HTERT-HM (cell line): ENCODE measurements around a stretch of chr5.

- RRBS: no CpG with 5 or more reads among the region's 10 CpGs
Measured at GRCh38 chr5:107861053-107861820, 190.5 kb upstream of the EFNA5 start.

DNA sequence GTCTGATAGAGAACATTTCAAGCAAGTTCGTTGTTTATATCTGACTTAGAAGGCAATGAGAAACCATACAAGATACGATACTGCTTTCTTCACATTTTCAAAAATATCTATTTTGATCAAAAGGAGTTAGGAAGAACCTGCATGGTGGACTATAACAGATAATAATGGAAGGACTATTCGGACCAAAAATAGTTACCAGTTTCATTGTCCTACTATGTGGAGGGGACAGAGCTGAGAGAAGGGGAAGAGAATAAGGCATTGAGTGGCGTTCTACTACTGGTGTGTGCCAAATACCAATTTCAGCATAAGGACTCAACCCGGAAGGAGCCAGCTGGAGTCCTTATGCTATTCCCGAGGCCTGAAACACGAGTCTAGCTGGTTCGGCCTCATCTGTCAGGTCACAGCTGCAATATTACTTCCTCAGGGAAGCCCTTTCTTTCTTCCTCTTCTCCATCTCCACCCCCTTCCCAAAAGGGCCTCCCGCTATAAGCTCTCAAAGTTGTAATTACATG lies 20.6 kb upstream of the FER start:
- RRBS: no CpG with 5 or more reads among the region's 9 CpGs

DNA sequence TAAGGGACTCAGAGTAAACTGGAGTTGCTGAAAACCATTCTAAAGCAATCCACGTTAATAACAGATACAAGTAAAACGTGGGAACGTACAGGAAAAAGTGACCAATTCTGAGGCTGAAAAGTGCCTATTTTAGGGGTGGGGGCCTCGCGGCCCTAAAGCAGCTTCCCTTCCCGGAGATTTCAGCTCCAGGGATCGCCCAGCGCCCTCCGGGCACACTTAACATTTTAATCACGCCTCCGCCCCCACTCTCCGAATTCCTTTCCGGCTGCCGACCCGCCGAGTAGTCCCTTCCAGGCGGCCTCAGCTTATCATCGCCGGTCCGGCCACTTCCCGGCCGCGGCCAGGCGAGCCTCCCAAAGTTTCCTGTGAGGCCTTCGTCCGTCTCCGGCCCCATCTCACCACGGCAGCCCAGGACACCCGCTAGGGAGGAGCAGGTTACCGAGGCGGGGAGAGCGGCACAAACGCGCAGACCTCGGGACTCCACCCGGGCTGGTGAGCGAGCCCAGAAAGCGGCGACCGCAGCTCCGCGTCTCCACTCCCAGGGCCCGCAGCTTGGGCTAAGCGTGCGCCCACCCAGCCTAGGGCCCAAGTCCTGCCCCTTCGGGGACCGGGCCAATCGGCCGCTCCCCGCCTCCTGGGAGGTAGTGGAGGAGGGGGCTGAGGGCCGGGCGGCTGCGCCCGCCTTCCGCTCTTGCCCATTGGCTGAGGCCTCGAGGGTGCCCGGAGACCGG lies 610 bp downstream of the FER start:
- RRBS: 1% methylated on average over 44 of the region's 58 CpGs

GRCh38 chr5:108884951-108885304 lies 137.2 kb downstream of the FER start:
- RRBS: no CpG with 5 or more reads among the region's 3 CpGs

DNA sequence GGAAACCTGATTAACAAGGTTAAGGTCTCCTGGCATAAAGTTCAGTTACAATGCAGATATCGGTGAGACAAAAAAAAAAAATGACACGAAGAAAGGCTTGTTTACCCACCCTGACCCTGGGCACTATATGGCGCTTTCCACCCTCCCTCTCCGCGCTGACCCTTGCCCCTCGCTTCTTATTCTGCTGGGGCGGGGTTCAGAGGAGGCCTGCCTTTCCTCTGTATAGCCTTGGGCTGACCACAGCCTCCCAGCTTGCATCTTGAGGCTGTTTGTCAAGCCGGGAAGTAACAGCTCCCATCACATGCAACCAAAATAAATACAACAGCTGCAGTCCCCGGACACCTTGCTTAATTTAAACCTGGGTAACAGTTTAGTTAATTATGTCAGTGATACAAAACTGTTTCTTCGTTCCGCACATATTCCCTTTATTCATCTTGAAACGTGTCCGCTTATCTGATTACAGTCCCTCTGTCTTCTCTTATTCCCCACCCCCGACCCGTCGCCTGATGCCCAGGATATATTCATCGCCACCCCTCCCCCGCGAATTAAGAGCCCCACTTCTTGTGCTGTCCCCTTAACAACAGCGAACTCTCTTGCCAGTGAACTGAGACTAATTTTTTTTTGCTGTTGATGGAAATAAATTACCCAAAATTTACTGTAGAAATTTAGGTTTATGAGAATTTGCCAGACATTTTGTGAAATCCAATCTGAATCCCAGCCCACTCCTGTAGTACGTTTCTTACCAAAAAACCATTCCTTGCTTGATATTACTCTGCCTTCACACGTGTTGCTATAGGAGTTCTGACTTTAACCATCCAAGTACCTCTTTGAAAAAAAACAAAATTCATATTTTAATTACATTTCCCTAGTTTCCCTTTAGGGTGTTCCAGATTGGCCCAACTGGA lies 998 bp upstream of the PJA2 start:
- RRBS: 0% methylated on average over 1 of the region's 22 CpGs

DNA sequence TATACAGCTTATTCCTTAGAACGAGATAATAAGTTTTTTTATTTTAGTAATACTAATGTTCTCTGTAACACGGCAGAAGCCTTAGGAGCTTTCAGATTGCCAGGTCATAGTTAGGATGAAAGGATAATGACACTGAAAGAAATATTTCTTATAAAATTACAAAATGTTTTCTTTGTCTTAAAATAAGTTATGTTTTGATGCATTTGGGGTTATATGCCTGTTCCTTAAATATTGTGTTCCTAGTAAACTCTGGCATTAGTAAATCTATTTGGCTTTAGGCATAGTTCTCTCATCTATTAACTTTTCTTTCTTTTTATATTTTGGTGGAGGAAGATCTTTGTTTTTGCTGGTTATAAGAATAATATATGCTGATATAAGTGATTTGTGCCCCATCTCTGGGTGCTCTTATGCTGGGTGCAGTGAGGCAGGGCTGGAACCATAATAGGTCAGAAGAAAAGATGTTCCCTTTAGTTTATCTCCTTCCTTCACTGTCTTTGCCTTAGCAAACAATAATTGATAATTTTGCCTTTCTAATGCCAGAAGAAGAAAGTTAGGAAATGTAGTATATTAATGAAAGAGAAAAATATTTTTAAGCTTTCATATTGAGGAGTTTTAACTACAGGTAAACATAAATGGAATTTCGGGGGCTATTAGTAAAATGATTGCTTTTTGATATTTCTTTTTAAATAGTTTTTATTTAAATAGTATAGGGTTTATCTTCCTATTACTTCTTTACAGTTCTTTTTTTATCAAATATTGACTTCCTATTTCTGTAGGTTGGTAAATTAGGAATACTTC lies 100.9 kb downstream of the MAN2A1 start:
- RRBS: no CpG with 5 or more reads among the region's 3 CpGs

GRCh38 chr5:109849566-109849782 lies 159.7 kb downstream of the MAN2A1 start:
- RRBS: no CpG with 5 or more reads among the region's 1 CpG

DNA sequence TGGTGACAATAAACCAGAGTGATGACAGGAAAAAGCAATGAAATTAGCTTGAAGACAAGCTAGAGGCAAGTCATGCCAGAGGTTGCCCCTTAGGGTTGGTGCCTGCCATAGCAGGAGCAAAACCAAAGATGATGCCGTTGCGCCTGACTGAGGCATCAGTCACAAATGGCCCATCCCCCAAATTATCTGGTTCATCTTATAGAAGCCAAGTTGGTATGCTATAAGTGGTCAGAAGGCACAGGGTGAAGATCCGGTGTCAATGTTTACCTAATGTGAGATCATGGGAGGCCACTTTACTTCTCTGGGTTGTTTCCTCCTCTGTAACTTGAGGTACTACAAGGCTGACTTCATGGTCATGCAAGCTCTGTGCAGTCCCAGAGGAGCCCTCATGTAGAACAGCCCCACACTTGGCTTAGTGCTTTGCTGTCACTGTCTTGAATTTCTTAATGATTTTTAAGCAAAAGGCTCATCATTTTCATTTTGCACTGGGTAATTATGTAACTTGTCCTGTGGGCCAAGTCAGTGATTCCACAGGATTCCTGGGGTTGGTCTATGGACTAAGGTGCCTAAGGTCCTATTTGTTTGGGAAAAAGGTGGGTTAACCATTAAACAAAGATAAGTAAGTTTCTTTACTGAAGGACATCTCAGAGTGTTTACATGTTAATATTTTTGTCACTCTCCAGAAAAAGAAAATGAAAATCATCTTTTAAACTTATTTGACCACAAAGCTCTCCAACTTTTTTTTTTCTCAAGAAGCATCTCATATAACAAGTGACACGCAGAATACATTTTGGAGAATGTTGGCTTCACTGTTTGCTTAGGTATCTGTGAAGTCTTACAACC lies 211.5 kb downstream of the MAN2A1 start:
- RRBS: no CpG with 5 or more reads among the region's 4 CpGs

DNA sequence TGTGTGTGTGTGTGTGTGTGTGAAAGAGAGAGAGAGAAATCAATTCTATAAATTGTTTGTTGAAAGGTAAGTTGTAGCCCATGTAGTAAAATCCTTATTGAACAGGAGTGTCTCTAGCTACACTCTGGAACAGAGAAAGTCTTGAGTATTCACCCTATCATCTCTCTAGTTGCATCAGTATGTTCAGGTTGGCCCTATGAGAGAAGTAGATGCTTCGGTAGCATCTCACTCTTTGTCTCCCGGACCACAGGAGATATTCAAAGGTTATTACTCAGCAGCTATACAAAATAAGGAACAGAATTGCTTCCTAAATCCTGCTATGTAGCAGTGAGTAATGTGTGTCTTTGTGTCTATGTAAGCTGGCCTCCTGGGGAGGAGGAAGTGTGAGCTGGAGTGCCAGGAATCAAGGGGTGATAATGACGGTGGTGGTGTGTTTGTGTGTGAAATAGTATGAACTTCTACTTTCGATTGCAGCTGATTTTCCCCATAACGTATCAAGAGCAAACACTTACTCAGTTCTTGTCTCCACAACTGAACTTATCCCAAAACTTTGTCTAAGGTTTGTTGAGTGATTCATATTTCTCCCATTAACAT lies 310.9 kb downstream of the MAN2A1 start:
- RRBS: no CpG with 5 or more reads among the region's 5 CpGs

- RRBS: no CpG with 5 or more reads among the region's 7 CpGs
Measured at GRCh38 chr5:110535988-110537057, 190.1 kb downstream of the TMEM232 start.

DNA sequence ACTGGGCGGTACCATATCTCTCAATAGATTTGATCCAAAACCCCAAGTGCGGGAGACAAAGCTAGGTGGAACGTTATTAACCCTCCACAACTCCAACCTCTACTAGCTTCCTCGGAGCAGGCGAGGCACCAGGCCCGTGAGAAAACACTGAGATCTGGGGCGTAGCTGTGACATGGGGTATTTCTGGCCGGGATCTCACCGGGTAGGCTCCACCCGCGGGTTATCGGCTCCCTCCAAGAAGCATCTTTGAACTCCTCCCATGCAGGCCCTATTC lies 347 bp upstream of the SLC25A46 start:
- RRBS: no CpG with 5 or more reads among the region's 12 CpGs

DNA sequence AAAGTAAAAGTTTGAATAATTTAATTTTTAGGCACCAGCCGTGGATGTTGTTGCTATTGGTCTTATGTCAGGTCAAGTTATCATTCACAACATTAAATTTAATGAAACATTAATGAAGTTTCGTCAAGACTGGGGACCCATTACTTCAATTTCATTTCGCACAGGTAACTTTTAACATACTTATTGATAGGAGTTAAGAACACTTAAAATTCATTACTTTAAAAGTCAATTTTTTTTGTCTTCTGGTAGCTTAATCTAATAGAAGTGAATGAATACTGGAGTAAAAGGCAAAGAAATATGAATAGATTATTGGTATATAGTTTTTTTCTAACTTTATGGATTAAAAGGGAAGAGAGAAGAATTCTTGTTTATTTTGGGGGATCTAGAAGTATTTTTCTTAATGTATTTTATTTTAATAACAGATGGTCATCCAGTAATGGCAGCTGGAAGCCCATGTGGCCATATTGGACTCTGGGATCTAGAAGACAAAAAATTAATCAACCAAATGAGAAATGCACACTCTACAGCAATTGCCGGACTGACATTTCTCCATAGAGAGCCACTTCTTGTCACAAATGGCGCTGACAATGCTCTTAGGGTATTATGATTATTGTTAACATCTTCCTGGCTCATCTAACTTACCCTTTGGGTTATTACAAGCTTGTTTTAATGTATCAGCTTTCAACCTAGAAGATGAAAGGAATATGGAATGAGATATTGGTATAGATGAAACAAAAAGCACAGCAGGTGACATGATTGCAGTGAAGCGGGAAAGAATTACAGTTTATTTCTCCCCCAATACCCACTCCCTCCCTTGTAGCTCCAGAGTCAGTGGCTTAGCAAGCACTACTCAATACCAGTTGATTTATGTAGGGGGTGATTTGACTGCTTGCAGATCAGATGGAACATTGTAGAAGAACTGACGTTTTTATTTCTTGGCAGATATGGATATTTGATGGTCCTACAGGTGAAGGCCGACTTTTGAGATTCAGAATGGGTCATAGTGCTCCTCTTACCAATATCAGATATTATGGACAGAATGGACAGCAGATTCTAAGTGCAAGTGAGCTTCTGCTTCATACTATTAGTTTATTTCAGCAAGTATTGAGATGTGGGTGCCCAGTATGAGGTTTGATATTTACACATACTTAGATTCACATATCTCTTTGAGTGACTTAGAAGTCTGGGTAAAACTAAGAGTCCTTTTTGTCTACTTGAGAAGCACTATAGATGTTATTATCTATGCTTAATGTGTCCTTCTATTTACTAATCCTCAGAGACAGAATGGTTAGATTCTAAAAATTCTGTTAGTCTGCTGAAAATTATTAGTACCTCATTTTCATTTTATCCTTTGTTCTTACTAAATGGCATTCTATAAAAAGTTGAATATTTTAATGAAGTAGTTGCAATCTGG lies 12.1 kb downstream of the WDR36 start:
- RRBS: no CpG with 5 or more reads among the region's 8 CpGs

GRCh38 chr5:111127208-111128376 lies 35.4 kb downstream of the WDR36 start:
- RRBS: no CpG with 5 or more reads among the region's 5 CpGs

DNA sequence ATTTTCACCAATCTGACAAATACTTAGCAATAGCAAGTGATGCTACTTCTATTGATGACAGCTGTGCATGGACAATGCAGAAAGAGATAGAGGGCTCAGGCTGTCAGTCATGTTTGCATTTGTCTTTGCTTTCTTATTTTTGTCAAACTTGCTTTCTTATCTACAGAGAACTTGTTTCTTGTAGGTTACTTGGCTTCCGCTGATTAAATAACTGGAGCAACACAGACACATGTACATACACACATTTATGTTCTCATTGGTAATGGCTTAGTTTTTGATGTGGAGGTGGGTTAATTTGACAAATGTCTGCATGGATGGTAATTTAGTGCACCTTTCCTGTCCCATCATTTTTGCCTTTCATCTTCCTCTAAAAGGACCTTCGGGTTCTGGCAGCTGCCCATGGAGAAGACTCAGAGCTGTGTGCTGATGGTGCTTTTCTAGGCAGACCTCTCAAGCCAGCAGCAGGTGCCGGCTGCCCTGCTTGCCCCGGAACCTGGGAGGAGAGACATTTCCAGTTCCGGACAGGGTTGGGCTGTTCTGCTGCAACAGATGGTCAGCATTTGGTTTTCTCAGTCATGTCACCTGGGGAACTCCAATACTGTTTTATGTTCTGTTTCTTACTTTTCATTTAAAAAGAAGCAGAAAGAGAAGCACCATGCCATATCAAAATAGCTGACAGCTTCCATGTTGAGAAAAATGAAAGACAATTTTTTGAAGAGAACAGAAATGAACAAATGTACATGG lies 28.9 kb downstream of the CAMK4 start:
- RRBS: no CpG with 5 or more reads among the region's 5 CpGs

DNA sequence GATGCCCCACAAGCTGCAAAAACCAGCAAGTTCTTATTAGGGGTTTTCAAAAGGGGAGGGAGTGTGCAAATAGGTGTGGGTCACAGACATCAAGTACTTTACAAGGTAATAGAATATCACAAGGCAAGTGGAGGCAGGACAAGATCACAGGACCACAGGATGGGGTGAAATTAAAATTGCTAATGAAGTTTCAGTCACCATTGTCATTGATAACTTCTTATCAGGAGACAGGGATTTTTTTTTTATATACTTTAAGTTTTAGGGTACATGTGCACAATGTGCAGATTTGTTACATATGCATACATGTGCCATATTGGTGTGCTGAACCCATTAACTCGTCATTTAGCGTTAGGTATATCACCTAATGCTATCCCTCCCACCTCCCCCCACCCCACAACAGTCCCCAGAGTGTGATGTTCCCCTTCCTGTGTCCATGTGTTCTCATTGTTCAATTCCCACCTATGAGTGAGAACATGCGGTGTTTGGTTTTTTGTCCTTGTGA lies 94.1 kb downstream of the STARD4 start:
- RRBS: no CpG with 5 or more reads among the region's 3 CpGs

DNA sequence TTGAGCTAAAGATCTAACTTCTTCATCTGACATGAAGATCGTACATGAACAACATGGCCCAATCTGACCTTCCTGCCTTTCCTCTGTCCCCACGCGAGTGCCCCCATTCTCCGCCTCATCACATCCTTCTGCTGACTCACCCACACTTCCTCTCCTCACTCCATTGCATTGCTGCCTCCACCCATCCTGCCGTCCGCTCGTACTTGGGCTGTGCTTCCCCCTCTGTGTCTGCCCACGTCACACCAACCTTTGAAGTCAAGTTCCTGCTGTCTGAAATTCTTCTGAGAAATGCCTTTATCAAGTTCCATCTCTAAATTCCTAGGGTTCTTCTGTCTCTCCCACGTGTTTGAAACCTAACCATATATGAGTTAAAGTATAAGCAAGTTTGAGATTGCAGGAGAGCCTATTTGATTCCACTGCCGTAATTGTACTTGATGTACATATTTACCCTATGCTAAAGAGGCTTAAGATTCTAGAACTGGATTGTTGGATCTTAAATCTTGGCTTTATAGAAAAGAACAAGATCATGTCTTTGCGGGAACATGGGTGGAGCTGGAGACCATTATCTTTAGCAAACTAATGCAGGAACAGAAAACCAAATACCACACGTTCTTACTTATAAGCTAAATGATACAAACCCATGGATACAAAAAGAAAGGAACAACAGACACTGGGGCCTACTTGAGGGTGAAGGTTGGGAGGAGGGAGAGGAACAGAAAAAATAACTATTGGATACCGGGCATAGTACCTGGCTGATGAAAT lies 18.1 kb upstream of the STARD4 start:
- RRBS: no CpG with 5 or more reads among the region's 13 CpGs

- RRBS: no CpG with 5 or more reads among the region's 12 CpGs
Measured at GRCh38 chr5:111551605-111552630, 39.6 kb upstream of the STARD4 start.

DNA sequence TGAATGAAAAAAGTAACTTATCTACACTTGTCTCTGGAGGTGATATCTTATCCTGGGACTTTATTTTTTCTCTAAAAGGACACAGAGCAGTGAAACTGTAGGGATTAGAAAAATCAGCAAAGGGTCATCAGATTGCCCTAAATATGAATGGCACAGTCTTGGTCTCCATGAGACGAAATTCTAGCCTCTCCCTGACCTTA lies 120.2 kb upstream of the STARD4 start:
- RRBS: no CpG with 5 or more reads among the region's 1 CpG

DNA sequence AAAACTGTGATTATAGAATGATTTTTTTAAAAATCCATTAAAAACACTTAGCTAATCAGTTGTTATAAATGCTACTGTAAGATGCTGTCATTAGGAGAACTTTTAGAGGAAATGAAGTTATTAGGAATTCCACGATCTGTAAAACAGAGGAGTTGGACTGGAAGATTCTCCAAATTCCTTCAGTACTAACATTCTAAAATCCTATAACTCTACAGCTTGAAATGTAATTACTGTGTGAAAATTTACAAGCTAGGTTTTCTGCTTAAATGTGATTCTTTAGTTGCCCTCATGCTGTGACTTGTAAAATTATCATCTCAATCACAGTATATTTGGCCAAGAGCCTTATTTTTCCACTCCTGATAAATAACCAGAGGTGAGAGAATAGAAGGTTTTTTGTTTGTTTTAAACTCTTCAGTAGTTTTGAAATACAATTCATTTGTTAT lies 14.9 kb upstream of the NREP start:
- RRBS: no CpG with 5 or more reads among the region's 1 CpG